ENCODE results near the gene OTUD6A.

DNA sequence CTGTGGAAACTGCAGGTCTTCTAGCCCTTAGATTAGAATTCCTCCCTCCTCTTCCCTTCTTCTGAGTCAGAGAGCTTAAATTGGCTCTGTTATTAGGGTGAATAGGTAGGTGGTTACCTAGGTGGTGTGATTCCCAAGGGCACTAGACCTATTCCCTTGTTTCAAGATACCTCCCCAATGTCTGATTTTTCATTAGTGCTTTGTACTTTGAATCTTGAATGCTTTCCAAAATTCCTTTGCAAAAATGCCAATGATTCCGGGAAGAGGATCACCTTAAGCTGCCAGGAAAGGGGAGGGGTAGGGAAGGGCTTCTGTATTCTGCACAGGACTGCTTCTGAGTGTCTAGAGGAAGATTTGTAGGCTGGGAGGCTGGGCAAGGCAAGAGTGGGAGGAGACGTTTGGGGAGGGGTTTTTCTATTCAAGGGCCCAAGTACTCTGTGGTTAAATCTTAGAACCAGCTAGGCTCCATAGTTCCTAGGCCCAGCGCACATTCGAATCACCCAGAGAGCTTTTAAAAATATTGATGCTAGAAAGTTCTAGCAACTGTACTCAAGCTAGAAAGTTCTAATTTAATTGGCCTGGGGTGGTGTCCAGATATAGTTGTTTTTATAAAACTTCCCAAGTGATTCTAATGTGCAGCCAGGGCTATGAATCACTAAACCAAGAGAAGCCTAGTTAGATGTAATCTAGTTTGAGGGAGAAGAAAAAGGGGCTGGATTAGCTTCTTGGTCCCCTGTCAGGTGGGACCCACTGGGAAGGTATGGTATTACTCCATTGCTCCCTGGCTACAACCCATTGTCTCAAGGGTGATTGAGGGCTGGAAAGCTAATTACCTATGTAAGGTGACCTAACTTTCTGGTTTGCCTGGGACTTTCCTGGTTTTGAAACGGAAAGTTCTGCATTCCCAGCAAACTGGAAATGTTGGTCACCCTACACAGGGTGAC is 24.2 kb upstream of the MSN start:
- RRBS: no CpG with 5 or more reads among the region's 5 CpGs

GRCh38 chrX:65696454-65697105 is 29.1 kb downstream of the MSN start:
- RRBS: no CpG with 5 or more reads among the region's 4 CpGs

DNA sequence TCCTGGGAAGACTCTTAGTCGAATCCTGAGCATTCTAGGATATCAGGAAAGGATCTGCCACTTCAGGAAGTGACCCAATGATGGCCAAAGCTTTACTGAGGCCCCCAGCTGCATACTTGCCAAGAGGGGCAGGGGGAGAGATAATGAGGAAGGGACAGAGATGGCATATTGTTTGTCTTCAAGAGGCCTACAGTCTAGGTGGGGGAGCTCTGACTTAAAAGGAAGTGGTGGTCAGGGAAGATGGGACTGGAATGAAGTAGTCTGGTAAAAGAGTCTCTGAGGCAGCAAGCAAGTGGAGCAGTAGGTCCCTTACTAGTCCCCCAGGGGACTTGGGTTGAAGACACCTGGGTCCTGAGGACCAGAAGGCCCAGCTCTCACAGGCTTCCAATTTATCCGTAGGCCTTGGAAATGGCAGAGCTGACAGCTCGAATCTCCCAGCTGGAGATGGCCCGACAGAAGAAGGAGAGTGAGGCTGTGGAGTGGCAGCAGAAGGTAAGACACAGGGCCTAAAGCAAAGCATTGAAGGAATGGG is 70.7 kb downstream of the MSN start:
- RRBS: no CpG with 5 or more reads among the region's 4 CpGs

DNA sequence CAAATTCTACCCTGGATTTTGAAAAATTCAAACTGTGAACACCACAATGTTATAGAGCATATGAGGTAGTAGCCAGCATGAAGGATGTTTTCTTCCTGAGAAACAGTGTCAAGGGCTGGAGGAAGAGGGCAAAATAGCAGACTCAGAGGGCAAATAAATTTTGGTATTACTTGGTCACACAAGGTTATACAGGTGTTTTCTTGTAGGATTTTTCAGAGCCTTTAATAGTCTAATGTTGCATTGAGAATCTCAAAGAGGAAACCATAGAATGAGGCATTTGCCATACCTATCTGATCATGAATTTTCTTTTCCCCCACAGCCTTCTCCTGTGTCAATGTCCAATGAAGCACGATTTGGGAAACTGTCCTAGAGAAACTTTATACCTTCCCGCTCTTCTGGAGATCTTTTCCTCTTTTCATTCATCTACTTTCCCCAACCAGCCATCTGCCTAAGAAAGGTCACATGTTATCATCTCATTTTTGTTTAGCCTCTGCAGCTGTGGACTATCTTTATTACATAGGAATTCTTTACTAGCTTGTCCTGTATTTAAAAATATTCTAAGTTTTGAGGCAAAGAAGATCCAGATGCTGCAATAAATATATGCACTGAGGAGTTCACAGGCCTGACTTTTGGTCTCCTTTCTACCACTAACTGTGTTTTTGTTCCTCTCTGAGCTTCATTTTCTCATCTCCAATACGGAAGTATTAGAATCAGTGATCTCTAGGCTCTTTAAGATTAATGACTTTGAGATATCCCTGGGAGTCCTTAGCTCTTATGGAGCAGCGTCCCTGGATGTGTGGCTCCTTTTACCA is 19.9 kb downstream of the VSIG4 start:
- RRBS: no CpG with 5 or more reads among the region's 4 CpGs

- RRBS: no CpG with 5 or more reads among the region's 2 CpGs
Observed at GRCh38 chrX:66051763-66052179, 11.9 kb upstream of the VSIG4 start.

DNA sequence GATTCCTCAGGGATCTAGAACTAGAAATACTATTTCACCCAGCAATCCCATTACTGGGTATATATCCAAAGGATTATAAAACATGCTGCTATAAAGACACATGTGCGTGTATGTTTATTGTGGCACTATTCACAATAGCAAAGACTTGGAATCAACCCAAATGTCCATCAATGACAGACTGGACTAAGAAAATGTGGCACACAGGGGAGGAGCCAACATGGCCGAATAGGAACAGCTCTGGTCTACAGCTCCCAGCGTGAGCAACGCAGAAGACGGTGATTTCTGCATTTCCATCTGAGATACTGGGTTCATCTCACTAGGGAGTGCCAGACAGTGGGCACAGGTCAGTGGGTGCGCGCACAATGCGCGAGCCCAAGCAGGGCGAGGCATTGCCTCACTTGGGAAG is 303.7 kb upstream of the EDA2R start:
- RRBS: no CpG with 5 or more reads among the region's 10 CpGs

- RRBS: 19% methylated on average over 6 of the region's 68 CpGs
Observed at GRCh38 chrX:67545893-67546756, 2.3 kb downstream of the AR start.

DNA sequence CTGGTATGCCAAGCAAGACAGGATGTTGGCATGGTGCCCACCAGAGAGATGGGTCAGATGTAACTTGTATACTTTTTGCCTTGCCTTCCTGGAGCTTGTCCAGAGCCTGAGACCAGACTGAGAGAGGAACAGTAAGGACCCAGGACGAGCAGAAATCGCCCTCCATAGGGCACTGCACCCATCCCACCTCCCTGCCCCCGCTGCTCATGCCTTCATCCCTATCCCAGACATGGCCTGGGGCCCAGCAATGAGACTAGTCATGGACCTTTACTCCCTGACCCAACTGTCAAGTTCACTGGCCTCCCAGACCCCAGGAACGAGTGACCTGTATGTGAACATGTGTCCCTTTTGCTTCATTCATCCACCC is 66.8 kb downstream of the EFNB1 start:
- RRBS: no CpG with 5 or more reads among the region's 4 CpGs

GRCh38 chrX:69149377-69150146 is 15.7 kb downstream of the PJA1 start:
- RRBS: 38% methylated on average over 5 of the region's 20 CpGs

GRCh38 chrX:69277863-69278422 is 112.7 kb upstream of the PJA1 start:
- RRBS: no CpG with 5 or more reads among the region's 15 CpGs

DNA sequence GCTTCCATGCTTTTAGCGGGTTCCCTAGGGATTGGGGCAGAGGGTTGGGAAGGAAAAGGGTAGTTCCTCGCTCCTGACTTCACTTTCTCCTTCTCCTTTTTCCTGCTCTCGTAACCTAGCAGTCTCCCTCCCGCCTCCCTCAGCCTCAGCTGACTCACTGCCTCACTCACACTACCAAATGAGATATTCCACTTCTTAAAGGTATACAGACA is 3.1 kb downstream of the NALF2 start:
- RRBS: no CpG with 5 or more reads among the region's 4 CpGs

DNA sequence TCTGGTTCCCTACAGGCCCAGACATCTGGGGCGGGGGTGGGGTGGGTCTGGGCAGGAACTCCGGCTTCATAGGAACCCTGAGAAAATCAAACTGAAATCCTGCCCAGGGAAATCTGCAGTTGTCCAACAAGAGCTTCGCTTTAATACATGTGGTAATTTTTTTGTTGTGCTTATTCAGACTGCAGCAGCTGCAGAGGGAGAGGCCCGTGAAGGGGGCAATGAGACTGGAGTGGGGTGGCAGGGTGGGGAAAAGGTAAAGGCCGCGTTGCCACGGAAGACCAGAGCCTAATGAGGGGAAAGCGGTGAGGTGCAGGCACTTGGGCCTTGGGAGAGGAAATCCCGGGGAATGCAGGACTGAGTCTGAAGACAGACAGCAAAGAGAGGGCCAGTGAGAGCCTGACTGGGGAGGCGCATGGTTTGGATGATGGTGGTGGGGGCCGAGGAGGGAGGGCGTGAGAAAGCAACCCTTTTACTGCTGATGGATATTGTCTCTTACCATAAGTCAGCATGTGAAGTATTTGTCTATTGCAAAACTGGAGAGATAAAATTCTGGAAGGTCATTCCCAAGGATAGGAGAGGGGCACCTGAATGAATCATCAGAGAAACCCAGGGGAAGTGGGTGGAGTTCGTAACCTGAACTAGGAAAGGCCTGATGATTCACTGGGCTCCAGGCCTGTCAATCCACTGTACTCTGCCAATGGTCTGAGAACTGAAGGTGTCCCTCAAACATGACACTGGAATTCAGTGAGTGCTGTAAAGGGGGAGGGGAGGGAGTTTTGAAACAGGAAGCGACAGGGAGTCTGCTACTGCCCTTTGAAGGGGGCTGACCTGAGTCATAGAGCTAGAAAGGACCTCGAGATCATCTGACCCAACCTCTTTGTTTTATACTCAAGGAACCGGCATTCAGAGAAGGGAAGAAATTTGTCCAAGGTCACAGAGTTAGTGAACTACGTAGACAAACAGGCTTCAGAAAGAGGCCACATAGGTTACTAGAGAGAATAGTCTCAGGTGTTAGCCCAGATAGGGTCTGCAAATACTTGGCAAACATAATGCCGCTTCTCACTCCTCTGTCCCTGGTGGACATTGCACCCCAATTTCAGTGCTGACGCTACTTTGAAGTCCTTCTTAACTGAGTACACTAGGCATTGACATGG is 52.1 kb downstream of the NALF2 start:
- RRBS: 29% methylated on average over 2 of the region's 19 CpGs

DNA sequence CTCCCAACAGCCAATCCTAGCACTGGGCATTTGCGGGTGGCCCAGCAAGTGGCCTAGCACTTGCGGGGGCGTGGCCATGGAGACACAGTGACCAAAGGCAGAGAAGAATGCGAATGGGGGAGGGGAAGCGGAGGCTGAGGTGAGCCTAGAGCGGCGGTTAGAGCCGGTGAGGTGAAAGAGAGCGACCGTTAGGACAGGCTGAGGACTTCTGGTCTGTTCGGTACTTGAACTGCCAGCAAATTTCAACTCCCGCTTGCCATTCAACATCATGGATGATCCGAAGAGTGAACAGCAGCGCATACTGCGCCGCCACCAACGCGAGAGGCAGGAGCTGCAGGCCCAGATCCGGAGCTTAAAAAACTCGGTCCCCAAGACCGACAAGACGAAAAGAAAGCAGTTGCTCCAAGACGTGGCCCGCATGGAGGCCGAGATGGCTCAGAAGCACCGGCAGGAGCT is at the start of gene OTUD6A:
TSS of gene OTUD6A (plus strand) at position 201 of the 456 bp plus-strand sequence.
- RRBS: 83% methylated on average over 6 of the region's 26 CpGs

GRCh38 chrX:70552090-70552494 is 107.5 kb downstream of the DLG3 start:
- RRBS: no CpG with 5 or more reads among the region's 5 CpGs

DNA sequence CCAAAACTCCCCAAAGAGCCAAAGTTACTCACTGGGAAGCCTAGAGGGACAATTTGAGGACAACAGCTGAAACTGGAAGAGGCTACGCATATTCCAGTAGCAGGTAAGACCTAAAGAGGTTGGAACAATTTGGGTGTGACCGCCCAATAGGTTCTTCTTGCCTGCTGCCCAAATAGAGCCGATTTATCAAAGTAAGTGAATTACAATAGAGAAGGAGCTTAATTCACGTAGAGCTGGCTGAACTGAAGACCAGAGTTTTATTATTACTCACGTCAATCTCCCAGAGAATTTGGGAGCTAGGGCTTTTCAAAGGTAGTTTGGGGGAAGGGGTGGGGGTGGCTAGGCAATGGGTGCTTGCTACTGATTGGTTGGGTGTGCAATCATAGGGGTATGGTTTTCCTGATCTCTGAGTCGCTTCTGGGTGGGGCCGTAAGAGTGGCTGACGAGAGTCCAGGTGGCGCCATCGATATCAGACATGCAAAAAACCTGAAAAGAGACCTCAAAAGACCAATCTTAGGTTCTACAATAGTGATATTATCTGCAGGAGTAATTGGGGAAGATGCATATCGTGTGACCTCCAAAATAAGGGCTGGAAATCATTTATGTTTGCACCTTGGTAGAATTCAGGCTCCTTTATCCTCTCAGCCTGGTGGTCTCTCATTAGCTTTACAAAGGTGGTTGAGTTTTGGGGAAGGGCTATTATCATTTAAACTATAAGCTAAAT is 39.0 kb upstream of the SLC7A3 start:
- RRBS: no CpG with 5 or more reads among the region's 11 CpGs

DNA sequence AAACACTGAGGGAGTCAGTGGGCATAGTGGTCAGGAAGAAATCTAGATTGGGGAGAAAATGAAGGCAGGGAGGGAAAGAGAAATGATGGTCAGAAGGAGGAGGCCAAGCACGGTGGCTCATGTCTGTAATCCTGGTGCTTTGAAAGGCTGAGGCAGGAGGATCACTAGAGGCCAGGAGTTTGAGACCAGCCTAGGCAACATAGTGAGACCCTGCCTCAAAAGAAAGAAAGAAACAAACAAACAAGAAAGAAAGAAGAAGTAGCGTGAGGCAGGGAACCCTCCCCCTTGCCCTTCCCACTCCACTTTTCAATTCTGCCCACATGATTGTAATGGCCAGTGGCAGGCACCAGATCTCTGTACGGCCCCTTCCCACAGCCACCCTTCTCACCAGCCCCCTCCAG is 368 bp downstream of the IL2RG start:
- RRBS: no CpG with 5 or more reads among the region's 3 CpGs

DNA sequence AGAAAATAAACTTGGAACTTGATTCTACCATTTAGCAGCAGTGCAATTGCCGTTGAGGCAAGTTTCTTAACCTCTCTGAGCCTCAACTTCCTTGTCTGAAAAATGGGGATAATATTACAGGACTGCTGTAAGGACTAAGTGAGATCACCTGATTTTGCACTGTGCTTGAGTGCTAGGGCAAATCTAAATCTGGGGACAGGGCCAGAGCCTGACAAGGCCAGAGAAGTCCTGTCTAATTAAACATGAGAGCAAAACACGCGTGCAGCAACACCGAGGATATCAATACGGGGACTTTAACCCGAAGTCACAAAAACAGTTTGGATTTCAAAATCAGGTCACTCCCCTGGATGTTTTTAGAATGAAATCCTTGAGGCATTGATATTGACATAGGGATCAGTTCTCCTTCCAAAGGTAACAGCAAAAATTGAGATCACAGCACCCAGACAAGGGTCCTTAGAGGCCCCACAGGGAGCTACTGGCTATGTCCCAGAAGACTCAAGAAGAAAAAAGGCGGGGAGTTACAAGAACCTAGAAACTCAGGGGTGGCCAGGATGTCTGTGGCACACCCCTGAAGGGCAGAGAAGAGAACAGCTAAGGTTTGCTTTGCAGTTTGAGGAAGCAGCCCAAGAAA is 5.6 kb upstream of the GJB1 start:
- RRBS: no CpG with 5 or more reads among the region's 7 CpGs

- RRBS: no CpG with 5 or more reads among the region's 6 CpGs
Observed at GRCh38 chrX:71392402-71393011, 26.4 kb downstream of the TAF1 start.

DNA sequence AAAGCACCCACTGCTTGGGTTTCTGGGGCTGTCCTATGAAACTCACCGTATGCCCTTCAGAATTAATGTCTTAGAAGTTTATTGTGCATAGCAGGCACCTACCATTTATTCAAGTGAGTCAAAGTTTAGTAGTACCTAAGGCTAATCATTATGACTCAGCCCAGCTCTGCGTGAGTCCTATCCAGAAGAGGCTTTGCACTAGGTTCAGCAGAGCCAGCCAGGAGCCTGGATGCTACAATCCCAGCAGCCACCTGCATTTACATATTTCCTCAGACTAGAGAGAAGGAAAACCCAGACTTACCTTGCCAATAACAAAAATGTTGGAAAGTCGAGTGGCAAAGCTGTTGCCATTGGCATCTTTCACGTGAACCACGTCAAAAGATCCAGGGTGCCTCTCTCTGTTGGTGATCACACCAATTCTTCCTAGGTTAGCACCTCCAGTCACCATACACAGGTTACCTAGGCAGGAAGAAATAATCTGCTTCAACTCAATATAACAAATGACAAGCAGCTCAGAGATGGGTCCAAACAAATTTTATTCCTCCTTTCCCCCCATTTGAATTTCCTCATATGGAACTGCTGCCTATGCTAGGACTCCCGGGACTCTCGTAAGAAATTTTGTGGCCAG is 4.0 kb downstream of the RPS4X start:
- RRBS: no CpG with 5 or more reads among the region's 7 CpGs

- RRBS: no CpG with 5 or more reads among the region's 4 CpGs
Observed at GRCh38 chrX:72337921-72338442, 32.3 kb upstream of the CITED1 start.